Measurements from ENCODE around the genes KRAS, LMNTD1, RASSF8, ITPR2 and BMAL2.

- PRO-cap, 2 experiments = no peak in any of the 2 experiments
These were observed 8.6 kb downstream of the DNAI7 start for GRCh38 chr12:25186275-25186796.

DNA sequence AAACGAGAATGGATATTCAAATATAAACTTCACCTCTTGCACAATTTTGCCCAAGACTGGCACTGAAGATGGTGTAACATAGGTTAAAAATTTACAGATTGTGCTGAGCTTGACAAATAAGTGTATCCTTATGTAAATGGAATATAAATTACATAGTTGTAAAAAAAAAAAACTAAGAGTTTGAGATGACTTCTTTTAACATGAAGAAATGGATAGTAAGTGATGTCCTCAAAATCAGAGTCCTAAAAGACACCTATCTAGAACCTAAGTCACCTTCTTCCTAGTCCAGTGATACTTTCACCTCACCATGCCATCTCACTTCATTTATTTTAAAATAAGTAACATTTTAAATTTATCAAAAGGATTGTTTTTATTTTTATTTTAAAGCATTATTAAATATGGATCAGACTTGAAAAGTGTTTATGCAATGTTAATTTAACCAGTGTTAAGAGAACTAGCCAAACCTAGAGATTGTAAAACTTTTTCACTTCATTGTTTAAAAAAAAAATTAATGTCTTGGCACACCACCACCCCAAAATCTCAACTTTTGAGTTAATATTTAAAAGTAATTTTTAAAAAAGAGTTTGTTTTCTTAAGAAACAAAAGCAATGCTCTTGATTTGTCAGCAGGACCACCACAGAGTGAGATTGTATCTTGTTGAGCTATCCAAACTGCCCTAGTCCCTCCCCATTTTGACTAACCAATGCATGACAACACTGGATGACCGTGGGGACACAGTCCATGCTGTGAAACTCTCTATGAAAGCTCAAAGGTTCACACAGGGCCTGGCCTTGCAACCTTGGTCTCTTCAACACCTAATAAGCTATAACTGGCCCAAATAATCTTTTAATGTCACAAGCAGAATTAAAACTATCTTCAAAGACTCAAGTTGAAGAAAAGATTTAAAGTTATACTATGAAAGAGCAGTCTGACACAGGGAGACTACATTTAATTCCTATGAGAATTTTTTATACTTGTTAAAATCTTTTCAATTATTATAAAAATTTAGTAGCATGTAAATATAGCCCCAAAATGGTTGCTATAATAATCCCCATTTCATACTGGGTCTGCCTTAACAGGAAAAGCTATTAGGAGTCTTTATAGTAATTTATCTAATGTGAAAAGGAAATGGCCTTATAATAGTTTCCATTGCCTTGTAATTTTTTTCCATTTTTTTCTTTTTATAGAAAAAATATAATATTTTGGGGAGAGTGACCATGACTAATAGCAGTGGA is 13.4 kb downstream of the ETFRF1 start:
- PRO-cap, 2 experiments = no peak in any of the 2 experiments

DNA sequence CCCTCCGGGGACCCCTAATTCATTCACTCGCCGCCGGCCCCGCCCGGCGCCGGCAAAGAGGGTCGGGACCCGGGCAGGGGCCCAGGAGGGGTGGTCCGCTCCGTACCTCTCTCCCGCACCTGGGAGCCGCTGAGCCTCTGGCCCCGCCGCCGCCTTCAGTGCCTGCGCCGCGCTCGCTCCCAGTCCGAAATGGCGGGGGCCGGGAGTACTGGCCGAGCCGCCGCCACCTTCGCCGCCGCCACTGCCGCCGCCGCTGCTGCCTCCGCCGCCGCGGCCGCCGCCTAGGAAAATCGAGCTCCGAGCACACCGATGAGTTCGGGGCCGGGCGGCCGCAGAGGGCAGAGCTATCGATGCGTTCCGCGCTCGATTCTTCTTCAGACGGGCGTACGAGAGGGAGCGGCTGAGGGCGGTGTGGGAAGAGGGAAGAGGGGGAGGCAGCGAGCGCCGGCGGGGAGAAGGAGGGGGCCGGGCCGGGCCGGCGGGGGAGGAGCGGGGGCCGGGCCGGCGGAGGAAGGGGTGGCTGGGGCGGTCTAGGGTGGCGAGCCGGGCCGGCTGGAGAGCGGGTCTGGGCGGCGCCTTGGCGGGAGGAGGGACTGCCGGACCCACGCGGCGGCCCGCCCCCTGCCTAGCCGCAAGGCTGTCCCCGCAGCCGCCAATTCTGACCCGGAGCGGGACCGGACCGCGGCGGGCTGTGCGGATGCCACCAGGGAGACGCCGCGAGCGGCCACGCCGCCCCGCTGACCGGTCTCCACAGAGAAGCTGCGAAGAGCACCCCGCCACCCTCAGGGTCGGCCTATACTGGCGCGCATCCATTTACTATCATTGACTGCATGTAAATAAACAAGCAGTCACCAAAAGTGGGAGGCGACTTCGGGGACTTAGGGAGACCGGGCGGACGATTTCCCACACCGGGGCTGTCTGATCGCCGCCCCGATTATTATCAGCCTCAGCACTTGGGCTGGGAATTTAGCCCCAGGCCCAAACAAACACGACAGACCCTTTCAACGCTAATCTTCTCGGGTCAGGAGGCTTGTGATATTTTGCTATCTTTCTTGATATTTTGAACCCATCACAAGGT is at the start of gene KRAS:
Gene KRAS (minus strand): TSS at position 285 of the 1,078 bp plus-strand sequence.
- PRO-cap, 2 experiments = peak in 2 of 2 experiments; most common plus-strand start position 377 of the sequence (in 2); most common minus-strand start position 283 of the sequence (in 2)

GRCh38 chr12:25253318-25253775 is 2.6 kb upstream of the KRAS start:
- PRO-cap, 2 experiments = no peak in any of the 2 experiments

- PRO-cap, 2 experiments = no peak in any of the 2 experiments
These were observed at the start of gene LMNTD1 for GRCh38 chr12:25553064-25553391. Gene LMNTD1, minus strand, starts transcription at chr12:25553283.

DNA sequence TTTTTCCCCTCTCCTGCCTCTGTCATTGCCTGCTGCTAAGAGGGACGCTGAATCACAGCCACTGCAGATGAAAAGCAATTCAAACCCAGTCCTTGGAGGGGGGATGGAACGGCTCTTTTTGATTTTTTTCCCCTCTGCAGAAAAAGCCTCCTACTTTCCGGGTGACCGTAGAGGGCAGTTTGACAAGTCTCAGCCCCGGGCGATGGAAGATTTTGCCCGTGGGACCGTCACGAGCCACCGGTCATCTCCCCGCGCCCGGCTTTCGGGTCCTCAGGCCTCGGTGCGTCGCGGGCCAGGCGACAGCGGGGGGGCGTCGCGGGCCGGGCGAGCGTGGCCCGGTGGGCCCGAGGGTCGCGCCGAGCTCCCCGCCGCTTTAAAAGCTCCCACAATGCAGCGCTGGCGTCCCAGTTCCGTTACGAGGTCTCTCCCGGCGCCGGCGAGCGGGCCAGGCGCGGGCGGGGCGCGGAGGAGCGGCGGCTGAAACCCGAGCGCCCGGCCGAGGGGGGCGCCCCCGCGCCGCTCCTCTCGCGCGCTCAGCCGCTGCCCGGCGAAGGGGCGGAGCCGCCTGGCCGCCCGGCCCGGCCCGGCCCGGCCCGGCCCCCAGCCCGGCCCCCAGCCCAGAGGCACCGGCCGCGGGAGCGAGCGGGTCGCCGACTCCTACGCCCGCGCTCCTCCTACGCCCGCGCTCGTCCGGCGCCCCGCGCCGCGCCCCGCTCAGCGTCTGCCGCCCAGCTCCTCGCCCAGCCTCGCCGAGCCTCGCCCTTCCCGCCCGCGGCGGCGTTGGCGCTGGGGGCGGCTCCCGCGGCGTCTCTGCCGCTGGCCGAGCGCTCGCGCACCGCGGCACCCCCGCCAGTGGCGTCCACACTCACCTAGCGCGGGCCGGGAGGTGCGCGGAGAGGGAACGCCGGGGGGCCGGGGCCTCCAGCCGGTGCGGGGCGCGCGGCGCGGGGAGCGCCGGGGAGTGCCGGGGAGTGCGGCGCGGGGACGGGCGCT is at the start of gene RASSF8:
Gene RASSF8 (plus strand): TSS at position 620 of the 993 bp plus-strand sequence.
- PRO-cap, 2 experiments = peak in 2 of 2 experiments; most common plus-strand start position 626 of the sequence (in 2); most common minus-strand start position 181 of the sequence (in 1)

- PRO-cap, 2 experiments = no peak in any of the 2 experiments
These were observed 5.9 kb upstream of the BHLHE41 start for GRCh38 chr12:26130686-26131191.

DNA sequence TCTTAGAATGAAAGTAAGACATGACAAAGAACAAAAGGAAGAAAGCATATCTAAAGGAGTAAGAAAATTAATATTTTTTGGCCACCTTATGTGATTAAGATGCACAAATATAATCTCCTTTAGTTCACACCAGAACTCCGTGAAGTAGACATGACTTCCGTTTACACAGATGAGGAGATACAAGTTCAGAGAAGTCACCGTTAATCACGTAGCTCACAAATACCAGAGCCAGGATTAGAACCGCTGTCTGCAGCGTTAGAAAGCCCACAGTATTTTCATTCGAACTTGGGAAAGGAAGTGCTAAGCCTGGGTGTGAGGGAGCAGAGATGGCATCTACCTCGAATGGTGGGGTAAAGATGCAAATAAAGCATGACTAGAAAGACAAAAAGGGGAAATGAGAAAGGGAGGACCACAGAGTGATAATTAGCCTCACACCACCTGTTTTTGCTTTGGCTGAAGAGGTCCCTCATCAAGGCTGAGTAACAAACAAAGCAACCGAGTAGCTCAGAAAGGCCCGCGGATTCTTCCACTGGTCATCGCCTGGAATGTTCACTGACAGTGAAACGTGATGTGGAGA is 31.3 kb upstream of the BHLHE41 start:
- PRO-cap, 2 experiments = no peak in any of the 2 experiments

DNA sequence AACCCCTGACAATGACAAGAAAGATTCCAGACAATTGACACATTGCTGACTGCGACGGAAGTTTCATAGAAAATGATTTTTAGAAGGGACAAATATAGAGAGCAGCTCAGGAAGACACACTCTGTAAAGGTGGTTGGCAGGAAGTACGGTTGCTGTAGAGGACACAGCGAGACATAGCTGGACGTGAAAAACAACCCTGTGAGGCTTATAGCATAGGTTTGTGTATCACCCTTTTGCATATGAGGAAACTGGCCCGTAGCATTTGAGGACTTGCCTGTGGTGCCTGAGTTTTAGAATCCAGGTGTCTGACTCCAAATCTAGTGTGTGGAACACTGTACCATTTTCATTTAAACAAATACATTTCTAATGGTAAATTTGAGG is 31.8 kb upstream of the BHLHE41 start:
- PRO-cap, 2 experiments = no peak in any of the 2 experiments

- PRO-cap, 2 experiments = peak in 1 of 2 experiments; most common plus-strand start chr12:26524095 (in 1)
These were observed 309.4 kb downstream of the ITPR2 start for GRCh38 chr12:26523337-26524269.

- PRO-cap, 2 experiments = no peak in any of the 2 experiments
These were observed 212.0 kb downstream of the ITPR2 start for GRCh38 chr12:26621076-26621325.

DNA sequence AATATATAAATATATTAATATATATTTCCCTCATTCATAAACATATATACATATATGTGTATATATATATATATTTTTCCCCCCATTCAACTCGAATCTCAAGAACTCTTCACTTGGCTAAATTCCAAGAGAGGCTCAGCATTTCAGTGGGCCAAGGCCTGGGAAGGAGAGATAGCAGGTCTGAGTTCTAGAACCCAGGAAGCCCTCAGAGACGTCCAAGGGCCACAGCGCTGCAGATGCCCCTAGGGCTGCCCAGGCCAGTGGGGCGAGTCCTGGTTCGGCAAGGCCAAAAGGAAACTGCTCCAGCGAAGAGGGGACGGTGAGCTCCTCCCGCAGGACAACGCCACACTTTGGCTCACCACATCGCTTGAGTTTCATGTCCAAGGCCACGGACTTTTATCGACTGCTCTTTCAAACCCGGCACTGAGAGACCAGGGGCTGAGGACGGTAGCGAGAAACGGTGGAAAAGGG is 1.1 kb downstream of the ITPR2 start:
- PRO-cap, 2 experiments = peak in 2 of 2 experiments; most common plus-strand start position 208 of the sequence (in 2)

- PRO-cap, 2 experiments = peak in 2 of 2 experiments; most common plus-strand start chr12:26832515 (in 2); most common minus-strand start chr12:26832435 (in 2)
These were observed at the start of gene ITPR2 for GRCh38 chr12:26832330-26833273. Gene ITPR2, minus strand, starts transcription at chr12:26833194.

DNA sequence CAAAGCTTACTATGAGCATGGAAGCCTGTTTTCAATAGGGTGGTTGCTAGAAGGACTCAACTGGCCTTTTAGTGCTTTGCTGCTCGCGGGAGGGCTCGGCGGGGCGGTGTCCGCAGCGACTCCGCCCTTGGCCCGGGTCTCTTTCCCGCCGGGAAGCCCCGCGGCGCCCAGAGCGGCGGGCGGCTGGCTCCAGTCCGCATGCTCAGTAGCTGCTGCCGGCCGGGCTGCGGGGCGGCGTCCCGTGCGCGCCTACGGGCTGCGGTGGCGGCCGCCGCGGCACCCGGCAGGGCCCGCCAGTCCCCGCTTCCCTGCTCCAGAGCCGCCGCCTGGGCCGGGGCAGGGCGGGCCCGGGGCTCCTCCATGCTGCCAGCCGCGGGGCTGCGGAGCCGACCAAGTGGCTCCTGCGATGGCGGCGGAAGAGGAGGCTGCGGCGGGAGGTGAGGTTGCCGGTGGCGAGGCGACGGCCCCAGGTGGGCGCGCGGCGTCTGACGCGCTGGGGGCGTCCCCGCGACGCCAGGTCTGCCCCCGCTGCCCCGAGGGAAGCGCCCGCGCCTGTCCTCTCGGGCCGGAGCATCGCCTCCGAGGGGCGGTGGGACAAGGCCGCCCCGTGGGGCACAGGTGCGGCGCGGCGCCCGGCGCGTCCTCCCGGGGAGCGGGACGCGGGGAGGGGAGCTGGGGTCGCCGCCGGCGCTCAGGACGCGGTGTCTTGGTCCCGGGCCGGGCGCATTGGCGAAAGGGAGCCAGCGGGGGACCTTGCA is at the start of gene BMAL2:
Gene BMAL2 (plus strand): TSS at position 170 of the 758 bp plus-strand sequence.
- PRO-cap, 2 experiments = peak in 2 of 2 experiments; most common plus-strand start position 170 of the sequence (in 1); most common minus-strand start position 144 of the sequence (in 1)

DNA sequence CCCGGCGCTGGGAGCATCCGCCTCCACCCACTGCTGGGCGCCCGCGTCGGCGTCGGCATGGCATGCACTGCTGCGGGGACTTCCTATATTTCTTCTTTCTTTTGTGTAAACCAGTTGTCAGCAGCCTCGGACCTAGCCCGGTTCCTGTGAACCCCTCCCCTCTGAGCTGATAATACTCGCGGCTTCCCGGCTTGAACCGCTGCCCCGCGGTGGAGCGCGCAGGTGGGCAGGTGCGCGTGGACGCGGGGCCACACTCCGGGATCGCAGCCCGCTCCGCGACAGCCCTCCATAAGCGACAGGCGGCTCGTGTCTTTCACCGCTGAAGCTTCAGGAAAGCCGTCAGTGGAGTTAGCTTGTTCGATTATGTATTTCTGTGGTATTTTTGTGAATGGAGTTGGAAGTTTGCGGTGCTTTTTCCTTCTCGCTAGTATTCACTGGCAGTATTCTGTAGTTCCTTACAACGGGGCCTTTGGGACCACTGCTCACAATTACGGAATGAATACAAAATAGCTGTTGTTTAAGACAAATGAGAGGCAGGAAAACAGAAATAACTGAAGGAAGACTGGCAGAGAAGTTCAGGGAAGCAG is 882 bp downstream of the BMAL2 start:
- PRO-cap, 2 experiments = peak in 1 of 2 experiments; most common plus-strand start position 113 of the sequence (in 1); most common minus-strand start position 72 of the sequence (in 1)

- PRO-cap, 2 experiments = no peak in any of the 2 experiments
These were observed 46.8 kb downstream of the BMAL2 start for GRCh38 chr12:27379041-27380283.

GRCh38 chr12:27460345-27461289 is 14.1 kb downstream of the SMCO2 start:
- PRO-cap, 2 experiments = no peak in any of the 2 experiments

- PRO-cap, 2 experiments = no peak in any of the 2 experiments
These were observed 12.4 kb upstream of the PPFIBP1 start for GRCh38 chr12:27511503-27512041.

- PRO-cap, 2 experiments = no peak in any of the 2 experiments
These were observed 59.1 kb downstream of the PPFIBP1 start for GRCh38 chr12:27582968-27583593.

DNA sequence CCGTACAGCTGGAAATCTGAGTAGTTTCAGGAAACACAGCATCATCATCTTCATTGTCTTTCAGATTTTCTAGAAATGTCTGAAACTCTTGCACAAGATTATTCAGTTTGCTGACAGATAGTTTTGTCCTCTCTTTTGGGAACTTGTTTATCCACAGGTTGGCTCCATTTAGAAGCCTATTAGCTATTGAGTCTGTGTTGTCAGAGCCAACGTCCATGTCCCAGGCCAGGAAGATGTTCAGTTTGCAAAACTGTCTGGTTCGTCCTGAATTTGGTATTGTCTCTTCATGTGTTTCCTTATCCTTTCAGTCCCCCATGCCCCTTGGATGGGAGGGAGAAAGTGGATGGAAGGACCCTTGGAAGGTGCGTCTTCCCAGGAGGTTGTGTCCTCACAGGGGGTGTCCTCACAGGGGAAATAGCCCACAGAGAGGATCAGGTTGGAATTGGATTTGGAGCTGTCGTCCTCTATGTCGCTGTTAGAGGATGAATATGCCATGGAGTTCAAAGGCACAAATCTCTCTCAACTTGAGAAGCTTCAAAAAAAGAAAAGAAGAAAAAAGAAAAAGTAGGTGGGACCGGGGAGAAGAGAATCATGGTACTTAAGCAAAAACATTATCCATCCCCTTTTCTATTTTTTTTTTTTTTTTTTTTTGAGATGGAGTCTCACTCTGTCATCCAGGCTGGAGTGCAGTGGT is 69.7 kb downstream of the PPFIBP1 start:
- PRO-cap, 2 experiments = no peak in any of the 2 experiments

All from Metastatic Liver Carcinoma in the Lung (tissue), 2 donors.